Fibroblast of villous mesenchyme (primary cell): ENCODE results near the genes ORAI3, STX1B, VKORC1 and BCKDK.

GRCh38 chr16:30948903-30949613 lies at the start of gene ORAI3:
ORAI3 (plus strand) TSS chr16:30949068.
- CAGE, long polyA plus RNA = start-site peak on the plus strand at chr16:30949086-30949126, 172 and 83 reads in 2 replicates; start-site peak on the plus strand at chr16:30949268-30949340, 122 and 97 reads in 2 replicates

GRCh38 chr16:30965577-30966448 lies 8.3 kb downstream of the SETD1A start:
- CAGE, long polyA plus RNA = no peak

- CAGE, long polyA plus RNA = no peak
Measured at GRCh38 chr16:30983758-30984817, 919 bp upstream of the HSD3B7 start.

DNA sequence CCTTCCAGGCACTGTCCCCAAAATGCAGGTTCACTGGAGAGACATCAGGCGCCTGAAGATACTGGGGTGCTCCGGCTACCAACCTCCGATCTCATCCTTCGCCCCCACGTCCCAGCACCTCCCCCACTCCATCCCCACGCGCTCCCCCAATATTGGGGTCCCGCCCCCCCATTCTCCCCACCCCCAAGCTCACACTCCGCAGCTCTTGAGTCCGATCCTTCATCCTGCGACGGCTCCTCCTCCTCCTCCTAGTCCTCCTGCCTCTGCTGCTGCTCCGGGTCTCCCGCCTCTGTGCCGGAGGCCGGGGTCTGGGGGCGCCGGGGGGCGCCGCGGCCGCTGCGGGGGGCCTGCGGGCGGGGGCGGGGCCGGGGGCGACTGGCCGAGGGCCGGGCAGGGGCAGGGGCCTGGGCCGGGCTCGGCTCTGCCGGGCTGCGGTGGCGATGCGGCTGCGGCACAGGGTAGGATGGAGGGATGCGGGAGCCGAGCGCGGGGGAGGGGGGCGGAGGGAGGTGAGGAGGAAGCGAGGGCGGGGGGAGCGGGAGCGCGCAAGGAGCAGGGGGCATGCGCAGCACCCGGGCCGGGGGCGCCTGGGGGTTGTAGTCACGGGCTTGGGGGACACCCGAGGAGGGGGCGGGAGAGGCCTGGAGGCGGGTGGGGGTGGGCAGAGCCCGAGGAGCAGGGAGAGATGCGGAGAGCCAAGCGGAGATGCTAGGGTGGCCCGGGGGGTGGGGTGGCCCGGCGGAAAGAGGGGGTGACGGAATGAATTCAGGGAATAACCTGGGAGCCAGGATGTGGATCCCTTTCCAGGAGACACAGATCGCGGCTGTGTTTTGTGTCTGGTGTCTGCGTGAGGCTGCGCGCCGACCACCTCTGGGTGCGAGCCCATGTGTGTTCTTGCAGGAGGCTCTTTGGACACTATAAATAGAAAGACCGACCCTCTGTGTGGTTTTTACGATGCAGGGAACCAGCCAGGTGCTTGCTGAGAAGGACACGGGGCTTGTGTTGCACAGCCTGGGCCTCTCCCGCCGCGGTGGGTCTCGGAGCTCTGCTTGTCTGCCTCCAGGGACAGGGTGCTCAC lies at the start of gene STX1B:
STX1B (minus strand) TSS at position 465 of the 1,078 bp plus-strand sequence.
- CAGE, long polyA plus RNA = no peak

DNA sequence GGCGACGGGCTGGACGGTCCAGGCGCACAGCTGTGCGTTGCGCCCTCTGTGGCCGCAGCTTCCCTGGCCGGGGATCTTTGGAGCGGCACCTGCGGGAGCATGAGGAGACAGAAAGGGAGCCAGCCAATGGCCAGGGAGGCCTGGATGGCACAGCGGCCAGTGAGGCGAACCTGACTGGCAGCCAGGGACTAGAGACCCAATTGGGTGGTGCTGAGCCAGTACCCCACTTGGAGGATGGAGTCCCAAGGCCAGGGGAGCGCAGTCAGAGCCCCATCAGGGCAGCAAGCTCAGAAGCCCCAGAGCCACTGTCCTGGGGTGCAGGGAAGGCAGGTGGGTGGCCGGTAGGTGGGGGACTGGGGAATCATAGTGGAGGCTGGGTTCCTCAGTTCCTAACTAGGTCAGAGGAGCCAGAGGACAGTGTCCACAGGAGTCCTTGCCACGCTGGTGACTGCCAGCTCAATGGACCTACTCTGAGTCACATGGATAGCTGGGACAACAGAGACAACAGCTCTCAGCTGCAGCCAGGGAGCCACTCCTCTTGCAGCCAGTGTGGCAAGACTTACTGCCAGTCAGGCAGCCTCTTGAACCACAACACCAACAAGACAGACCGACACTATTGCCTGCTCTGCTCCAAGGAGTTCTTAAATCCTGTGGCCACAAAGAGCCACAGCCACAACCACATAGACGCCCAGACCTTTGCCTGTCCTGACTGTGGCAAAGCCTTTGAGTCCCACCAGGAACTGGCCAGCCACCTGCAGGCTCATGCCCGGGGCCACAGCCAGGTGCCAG lies 6.4 kb downstream of the ZNF646 start:
- CAGE, long polyA plus RNA = no peak

DNA sequence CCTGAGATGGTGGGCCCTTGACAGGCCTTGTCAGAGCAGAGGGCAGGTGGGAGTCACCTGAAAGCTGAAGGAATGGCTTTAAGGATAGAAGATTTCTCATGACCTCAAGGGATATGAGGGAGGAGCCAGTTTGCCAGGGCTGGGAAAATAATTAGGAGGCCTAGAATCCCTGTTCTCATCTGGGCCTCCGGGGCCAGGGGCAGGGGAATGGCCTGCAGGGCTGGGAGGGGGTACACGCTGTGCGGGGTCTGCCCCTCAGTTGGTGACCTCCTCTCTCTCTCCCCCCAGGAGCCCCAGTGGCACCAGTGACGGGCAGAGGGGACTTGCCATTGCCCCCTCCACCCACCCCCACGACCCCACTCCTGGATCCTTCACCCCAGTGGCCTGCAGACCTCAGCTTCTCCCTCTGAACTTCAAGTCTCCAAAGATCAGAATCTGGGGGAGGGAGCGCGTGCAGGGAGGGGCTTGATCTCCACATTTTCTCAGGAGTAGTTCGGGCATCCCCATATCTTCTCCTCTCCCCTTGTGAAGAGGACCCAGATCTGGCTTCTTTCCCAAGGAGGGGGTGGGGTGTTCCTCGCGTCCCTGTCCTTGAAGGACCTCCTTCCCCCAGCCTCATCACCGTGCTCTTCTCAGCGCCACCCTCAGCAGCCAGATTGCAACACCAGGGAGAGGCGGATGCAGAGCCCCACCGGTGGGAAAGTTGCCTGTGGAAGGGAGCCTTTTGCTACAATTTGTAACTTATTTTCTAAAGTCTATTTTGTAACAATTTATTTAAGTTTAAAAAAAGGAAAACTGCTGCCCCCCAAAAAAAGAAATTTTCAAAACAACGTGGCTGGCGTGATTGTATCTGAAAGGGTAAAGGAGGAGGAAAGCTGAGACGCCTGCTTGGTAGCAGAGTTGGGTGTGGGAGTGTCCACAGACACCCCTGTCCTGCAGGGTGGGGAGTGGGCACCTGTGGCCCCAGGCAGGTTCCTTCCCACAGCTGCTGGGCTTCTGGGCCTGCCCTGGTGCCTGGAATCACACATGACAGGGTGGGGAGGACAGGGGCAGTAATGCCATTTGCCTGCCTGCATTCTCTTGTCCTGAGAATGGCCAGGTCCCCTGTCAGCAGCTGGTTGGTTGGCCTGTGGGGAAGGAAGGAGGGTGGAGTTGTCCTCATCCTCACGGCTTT lies 5.7 kb downstream of the PRSS53 start:
- CAGE, long polyA plus RNA = no peak

DNA sequence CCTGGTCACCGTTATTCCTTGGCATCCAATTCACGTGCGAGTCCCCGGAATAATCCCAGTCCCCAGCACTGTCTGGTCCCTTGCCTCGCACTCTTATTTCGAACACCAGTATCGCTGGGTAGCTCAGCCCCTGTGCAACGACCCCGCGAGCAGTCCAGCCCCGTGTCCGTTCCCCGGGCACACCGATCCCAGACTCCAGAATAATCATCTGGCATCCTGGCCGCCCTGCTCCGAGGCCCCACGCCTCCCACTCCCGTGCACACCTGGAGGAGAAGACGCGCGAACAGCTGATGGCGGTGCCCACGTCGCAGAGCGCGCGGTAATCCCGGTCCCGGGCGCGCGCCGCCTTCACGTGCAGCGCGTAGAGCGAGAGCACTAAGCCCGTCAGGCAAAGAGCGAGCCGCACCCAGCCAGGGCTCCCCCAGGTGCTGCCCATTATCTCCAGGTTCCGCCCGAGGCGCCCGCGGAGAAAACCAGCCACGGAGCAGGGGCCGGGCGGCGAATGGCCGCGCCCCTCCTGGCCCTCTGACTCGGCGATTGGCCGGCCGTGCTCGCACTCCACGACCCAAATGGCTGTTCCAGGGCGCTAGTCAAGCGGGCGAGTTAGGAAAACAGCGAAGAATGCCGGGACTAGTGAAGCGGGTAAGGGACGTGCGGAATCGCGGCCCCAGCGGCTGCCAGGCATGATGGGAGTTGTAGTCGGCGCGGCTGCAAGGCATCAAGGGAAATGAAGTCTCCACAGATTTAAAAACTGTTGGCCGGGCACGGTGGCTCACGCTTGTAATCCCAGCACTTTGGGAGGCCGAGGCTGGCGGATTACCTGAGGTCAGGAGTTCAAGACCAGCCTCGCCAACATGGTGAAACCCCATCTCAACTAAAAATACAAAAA lies at the start of gene VKORC1:
VKORC1 (minus strand) TSS at position 504 of the 889 bp plus-strand sequence.
- CAGE, long polyA plus RNA = start-site peak on the minus strand centred at position 488 of the sequence, 289 bp wide, 5,718 and 5,617 reads in 2 replicates

DNA sequence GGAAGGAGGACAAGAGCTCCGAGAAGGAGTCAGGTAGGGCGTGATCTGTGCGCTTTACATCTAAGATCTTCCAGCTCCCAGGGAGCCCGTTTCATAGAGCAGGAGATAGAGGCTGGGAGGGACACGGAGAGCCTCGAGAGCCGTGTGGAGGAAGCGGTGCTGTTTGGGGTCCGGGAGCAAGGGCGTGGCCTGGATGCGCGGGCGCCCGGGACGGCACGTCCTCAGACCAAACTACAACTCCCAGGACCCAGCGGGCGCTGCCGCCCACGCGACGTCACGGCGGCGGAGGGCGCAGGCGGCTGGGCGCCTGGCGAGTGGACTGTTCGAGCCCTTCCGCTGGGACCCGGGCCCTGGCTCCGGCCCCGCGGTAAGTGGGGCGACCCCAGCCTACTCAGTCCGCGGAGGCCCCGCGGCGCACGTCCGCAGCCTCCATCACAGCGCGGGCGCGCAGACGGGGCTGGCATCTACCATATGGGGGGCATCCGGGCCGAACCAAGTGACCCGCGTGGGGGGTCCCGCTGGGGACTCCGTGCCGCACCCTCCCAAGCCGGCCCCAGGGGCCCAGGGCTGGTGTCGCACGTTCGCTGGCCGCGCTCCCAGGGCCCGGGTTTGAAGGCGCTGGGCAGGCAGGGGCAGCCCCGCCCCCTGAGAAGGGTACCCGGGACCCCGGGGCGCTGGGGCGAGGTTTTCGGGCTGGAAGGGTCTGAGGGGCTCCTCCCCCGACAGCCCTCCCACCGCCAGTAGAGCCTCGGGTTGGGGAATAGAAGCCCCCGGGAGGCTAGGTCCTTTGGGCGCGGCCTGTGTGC lies at the start of gene BCKDK:
BCKDK (plus strand) TSS at position 274 of the 806 bp plus-strand sequence.
- CAGE, long polyA plus RNA = no peak

DNA sequence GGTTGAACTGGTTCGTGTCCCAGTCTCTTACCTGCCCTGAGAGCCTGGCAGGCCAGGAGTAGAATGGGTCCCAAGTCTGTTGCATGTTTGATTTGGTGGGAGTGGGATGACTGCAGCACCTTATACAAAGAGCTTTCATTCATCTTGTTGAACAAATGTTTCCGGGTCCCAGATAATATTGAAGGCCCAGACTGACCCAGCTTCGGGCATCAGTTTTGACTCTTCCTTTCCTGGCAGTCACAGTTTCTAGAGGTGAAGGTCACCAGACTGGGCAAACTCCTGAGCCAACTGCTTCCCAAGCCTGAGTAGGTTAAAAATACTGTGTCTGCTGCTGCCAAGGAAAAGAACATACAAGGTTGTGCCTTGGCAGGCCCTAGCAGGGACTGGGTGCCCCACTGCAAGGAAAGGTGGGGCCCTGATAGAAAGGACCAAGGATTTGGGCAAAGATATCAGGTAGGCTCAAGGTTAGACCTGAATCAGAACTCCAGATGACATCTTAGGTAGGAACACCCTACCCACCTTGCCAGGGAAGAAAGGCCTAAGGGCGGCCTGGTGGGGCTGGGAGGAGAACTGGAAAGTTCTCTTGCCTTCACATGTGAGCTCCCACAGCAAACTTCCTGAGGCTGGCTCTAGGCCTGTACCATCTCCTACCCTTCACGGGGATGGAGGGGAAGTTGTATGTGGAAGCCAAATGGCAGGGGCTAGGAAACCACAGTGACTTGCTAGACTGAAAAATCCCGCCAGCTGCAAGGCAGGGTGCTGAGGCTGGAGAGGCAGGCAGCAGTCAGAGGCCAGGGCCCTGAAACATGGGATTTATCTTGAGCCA lies 4.6 kb upstream of the KAT8 start:
- CAGE, long polyA plus RNA = no peak

- CAGE, long polyA plus RNA = no peak
Measured at GRCh38 chr16:31130208-31131424, 4.9 kb downstream of the PRSS8 start.

DNA sequence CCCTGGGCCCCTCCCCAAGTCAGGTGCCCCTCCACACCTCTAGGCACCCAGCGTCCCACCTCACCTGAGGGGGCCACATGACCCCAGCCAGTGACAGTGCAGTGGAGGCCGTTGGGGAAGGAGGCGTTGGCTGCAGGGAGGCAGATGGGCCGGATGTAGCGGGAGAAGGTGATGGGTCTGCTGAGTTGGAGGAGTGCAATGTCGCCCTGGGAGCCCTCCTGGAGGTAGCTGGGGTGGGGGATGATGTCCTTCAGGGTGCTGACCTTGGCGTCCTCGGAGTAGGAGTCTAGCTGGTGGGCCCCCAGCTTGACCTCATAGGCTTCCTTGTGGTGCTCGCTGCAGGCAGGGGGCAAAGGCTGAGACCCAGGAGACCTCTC lies 2.9 kb downstream of the PRSS8 start:
- CAGE, long polyA plus RNA = no peak

- CAGE, long polyA plus RNA = no peak
Measured at GRCh38 chr16:31181982-31182502, 2.1 kb downstream of the FUS start.

DNA sequence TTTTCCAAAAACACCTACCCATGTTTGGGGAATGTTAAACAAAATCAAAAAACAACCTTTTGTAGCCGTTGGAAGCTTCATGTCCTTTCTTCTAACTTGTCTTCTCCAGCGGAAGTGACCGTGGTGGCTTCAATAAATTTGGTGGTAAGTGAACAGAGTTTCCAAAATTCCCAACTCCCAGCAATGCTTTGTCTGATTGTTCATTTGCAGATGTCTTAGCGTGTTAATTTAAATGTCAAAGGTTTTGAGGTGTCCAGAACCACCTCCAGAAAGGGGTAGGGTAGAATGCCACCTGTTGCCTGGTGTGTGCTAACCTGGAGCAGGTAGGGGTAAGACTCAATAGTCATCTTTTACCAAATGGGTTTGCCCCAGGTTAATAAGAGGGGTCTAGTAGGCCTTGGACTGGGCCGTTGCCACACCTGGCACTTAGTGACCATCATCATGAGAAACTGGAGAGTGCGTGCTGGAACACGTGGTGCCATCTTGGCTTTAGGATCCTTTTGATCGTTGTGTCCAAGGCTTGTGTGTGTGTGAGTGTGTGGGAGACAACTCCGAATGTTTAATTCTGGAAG lies 6.8 kb downstream of the FUS start:
- CAGE, long polyA plus RNA = no peak

DNA sequence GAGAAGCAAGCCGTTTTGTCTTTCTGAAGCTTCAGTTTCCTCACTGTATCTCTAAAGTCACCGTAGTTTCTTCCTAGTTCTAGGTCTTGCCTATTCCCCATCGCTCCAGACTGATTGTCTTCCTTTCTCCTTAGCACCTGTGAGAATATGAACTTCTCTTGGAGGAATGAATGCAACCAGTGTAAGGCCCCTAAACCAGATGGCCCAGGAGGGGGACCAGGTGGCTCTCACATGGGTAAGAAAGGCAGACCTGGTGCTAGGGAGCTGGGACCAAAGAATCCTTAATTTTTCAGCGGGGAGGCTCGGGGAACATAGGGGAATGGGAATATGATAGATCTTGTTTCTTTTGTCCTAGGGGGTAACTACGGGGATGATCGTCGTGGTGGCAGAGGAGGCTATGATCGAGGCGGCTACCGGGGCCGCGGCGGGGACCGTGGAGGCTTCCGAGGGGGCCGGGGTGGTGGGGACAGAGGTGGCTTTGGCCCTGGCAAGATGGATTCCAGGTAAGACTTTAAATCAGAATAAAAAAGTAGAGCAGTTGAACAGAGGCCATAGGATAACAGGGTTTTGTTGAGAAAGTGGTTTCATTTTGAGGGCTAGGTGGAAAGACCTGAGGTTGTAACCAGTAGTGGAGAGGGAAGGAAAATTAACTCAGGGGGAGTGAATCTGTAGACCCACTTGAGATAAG lies 10.8 kb downstream of the FUS start:
- CAGE, long polyA plus RNA = no peak

- CAGE, long polyA plus RNA = no peak
Measured at GRCh38 chr16:31199174-31199933, 3.2 kb downstream of the PYCARD start.

GRCh38 chr16:31253510-31254002 lies 6.2 kb upstream of the ITGAM start:
- CAGE, long polyA plus RNA = no peak

- CAGE, long polyA plus RNA = no peak
Measured at GRCh38 chr16:31299781-31300071, 40.0 kb downstream of the ITGAM start.

GRCh38 chr16:31356812-31357847 lies 2.2 kb downstream of the ITGAX start:
- CAGE, long polyA plus RNA = no peak

DNA sequence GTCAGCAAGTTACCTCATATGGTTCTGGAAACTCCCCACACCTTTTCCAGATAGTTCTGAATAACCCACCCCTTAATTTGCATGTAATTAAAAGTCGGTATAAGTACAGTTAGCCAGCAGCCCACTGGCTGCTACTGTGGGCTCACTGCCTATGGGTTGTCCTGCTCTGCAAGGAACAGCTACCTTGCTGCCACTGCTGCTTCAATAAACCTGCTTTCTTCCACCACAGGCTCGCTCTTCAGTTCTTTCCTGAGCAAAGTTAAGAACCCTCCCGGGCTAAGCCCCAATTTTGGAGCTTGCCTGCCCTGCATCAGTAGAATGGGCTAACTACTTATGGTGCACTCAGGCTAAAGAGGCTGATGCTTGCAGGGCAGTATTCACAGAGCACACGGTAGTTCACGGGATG lies 6.3 kb upstream of the ITGAD start:
- CAGE, long polyA plus RNA = no peak

GRCh38 chr16:31425145-31425515 lies 3.0 kb downstream of the COX6A2 start:
- CAGE, long polyA plus RNA = no peak